ENCODE measurements around the genes SRC and CTNNBL1.

GRCh38 chr20:36607712-36608380 lies 2.3 kb downstream of the RAB5IF start:
- PRO-cap, 3 experiments, result no peak in any of the 3 experiments
- RAMPAGE, long total RNA, result no peak

- PRO-cap, 3 experiments, result no peak in any of the 3 experiments
- RAMPAGE, long total RNA, result no peak
Measured at GRCh38 chr20:36703563-36704042, 42.3 kb downstream of the NDRG3 start.

- PRO-cap, 3 experiments, result no peak in any of the 3 experiments
- RAMPAGE, long total RNA, result no peak
Measured at GRCh38 chr20:36784757-36785516, 11.4 kb upstream of the DSN1 start.

DNA sequence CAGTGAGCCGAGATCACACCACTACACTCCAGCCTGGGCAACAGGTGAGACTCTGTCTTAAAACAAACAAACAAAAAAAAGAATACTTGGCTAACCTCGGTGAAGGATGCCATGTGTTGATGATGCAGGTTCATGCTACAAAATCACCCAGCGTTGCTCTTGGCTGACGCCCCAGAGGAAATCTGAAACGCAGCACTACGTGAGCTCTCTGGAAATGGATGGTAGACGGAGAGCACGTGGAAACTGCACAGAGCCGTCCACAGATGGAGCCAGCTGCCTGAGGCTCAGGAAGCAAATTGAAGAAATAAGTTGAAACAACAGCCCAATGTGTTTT lies 12.9 kb upstream of the MANBAL start:
- PRO-cap, 3 experiments, result no peak in any of the 3 experiments
- RAMPAGE, long total RNA, result no peak

GRCh38 chr20:37296888-37297864 lies 7.7 kb downstream of the MANBAL start:
- PRO-cap, 3 experiments, result no peak in any of the 3 experiments
- RAMPAGE, long total RNA, result no peak

DNA sequence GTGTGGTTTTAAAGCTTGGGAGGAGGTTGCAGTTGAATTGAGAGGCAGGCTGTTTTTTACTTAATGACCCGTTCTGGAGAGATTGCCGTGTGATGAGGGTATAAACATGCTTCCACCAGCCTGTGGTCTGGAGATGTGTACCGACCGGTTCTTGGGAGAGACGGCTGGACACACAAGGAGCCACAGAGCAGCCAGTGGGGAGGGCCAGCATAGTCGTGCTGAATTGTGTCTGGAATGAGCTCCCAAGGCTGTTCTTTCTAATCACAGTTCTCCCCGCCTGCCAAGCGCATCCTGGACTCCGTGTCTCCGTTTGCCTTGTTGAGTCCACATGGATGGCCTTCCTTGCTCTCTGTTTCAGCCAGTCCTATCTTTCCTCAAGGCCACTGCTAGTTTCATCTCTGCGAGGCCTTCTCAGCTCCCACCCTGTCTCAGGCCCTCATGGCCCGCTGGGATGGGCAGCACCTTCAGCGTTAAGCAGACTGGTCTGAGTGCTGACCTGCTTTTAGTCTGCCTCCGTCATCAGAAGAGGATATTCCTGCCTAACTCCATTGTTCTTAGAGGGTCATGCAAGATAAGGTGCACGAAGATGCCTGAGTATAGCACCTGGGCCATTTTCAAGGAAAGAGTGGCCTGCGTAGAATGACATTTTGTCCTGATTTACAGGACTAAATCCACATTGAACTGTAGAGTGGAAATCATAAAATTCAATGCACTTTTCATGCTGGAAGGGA lies 20.6 kb downstream of the MANBAL start:
- PRO-cap, 3 experiments, result no peak in any of the 3 experiments
- RAMPAGE, long total RNA, result no peak

DNA sequence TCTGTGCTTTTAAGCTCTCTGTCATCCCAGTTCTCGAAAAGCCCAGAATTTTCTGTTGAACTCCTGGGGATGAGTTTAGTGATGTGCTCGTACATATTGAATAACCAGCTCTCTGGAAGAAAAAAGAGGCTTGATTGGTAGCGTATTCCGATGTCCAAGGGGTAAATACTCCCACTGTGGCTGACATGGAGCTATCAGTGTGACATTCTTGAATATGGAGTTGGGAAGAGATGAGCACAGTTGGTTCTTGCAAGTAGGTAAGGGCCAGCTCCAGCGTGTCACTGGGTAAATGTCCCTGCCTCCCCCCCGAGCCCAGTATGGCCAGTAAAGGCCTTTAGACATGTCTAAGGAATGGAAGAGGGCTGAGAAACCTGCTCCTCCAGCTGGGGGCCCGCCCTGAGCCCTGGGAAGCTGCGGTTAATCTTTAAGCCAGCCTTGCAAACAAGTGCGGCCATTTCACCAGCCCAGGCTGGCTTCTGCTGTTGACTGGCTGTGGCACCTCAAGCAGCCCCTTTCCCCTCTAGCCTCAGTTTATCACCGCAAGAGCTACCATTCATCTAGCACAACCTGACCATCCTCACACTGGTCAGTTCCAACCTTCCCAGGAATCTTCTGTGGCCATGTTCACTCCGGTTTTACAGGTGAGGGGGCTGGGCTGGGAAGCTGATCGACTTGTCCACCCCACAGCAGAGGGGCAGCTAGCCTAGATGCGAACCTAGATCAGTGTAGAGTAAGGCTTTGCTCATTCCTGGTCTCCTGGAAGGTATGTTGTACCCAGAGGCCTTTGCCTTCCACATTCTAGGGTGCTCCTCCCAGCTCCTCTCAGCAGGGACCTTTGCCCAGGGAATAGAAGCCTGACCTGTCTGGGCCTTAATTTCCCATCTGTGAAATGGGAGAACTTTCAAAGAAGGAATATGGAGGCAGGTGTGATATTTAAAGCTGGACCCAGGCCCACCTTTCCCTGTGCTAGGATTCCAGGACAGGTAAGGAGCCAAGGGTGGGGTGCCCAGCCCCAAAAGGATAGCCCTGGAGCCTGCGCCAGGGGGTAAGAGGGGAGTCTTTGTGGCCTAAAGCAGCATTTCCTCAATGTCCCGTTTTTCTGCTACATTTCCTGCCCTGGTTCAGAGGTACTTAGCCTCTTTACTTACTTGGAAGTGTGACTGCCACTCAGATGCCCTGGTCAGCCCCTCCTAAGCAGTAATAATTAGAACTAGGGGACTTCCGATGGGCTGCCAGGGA lies 1.3 kb upstream of the SRC start:
- PRO-cap, 3 experiments, result no peak in any of the 3 experiments
- RAMPAGE, long total RNA, result no peak

DNA sequence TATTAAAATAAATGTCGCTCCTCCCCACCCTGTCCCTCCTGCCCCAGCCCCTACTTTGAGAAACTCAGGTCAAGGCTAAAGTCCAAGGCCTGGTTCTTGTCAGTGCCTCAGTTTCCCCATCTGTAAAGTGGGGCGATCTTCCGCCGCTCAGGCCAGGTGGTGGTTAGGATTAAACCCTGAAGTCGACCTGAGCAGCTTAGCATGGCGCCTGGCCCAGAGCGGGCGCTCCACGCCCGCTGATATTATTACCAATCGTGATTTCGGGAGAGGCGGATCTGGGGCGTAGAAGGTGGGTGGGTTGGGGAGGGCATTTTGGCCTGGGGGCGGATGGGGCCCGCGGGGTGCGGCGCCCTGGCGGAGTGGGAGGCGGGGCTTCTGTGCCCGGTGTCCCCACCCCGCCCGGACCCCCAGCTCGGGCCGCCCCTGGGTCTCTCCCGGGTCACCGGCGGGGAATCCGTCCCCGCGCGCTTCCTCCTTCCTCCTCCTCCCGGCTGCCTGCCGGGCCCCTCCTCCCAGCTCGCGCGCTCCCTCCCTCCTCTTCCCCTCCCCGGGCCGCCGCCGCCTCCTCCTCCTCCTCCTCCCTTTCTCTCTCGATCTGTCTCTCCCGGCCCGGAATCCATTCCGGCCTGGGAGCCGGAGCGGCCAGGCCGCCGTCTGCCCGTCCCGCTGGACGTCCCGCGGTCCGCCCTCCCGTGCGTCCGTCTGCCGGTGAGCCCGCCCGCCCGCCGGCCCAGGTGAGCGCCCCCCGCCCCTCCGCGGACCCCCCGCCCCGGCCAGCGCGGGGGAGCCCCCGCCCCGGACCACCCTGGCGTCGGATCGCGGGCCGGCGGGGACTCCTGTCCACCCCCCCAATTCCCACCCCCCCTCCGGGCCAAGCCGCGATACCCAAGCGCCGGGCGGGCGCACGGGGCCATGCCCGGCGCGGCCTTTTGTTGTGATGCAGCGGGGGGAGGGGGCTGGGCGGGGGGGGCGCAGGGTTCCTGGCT lies at the start of gene SRC:
TSS of gene SRC (plus strand) at position 619 of the 986 bp plus-strand sequence.
- PRO-cap, 3 experiments, result peak in 3 of 3 experiments; most common plus-strand start position 619 of the sequence (in 2); most common minus-strand start position 497 of the sequence (in 3)
- RAMPAGE, long total RNA, result no peak

- PRO-cap, 3 experiments, result no peak in any of the 3 experiments
- RAMPAGE, long total RNA, result no peak
Measured at GRCh38 chr20:37379987-37381295, 34.5 kb downstream of the SRC start.

DNA sequence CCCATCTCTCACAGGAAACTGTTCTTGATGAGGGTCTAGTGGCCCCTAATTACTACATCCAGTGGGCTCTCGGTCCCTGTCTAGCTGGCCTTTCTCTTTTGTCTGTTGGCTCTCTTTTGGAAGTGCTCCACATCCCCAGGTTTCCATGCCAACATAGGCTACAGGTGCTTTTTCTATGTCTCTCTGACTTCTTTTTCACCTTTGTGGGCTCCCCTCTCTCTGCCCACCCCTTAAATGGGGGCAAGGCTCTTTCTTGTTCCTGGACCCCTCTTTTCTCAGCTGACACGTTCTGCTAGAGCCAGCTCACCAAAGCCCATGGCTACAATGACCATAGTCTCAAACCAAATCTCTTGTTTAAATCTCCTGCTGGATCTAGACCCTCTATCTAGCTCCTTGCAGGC lies 14.4 kb upstream of the NNAT start:
- PRO-cap, 3 experiments, result no peak in any of the 3 experiments
- RAMPAGE, long total RNA, result no peak

GRCh38 chr20:37693709-37694297 lies at the start of gene CTNNBL1:
CTNNBL1 (plus strand) TSS chr20:37694030.
- PRO-cap, 3 experiments, result peak in 3 of 3 experiments; most common plus-strand start chr20:37694063 (in 3); most common minus-strand start chr20:37693824 (in 2)
- RAMPAGE, long total RNA, result start-site peak on the plus strand at chr20:37694026-37694099, 1,394 and 2,817 reads in 2 replicates

- PRO-cap, 3 experiments, result no peak in any of the 3 experiments
- RAMPAGE, long total RNA, result no peak
Measured at GRCh38 chr20:37823340-37824128, 79.4 kb upstream of the VSTM2L start.

- PRO-cap, 3 experiments, result no peak in any of the 3 experiments
- RAMPAGE, long total RNA, result no peak
Measured at GRCh38 chr20:38067416-38067928, 33.9 kb downstream of the RPRD1B start.

- PRO-cap, 3 experiments, result no peak in any of the 3 experiments
- RAMPAGE, long total RNA, result no peak
Measured at GRCh38 chr20:38069249-38069847, 35.8 kb downstream of the RPRD1B start.

GRCh38 chr20:38074904-38075646 lies 41.5 kb downstream of the RPRD1B start:
- PRO-cap, 3 experiments, result no peak in any of the 3 experiments
- RAMPAGE, long total RNA, result no peak

- PRO-cap, 3 experiments, result no peak in any of the 3 experiments
- RAMPAGE, long total RNA, result no peak
Measured at GRCh38 chr20:38083254-38083742, 49.8 kb downstream of the RPRD1B start.

GRCh38 chr20:38146671-38146999 lies 18.4 kb downstream of the TGM2 start:
- PRO-cap, 3 experiments, result no peak in any of the 3 experiments
- RAMPAGE, long total RNA, result no peak

DNA sequence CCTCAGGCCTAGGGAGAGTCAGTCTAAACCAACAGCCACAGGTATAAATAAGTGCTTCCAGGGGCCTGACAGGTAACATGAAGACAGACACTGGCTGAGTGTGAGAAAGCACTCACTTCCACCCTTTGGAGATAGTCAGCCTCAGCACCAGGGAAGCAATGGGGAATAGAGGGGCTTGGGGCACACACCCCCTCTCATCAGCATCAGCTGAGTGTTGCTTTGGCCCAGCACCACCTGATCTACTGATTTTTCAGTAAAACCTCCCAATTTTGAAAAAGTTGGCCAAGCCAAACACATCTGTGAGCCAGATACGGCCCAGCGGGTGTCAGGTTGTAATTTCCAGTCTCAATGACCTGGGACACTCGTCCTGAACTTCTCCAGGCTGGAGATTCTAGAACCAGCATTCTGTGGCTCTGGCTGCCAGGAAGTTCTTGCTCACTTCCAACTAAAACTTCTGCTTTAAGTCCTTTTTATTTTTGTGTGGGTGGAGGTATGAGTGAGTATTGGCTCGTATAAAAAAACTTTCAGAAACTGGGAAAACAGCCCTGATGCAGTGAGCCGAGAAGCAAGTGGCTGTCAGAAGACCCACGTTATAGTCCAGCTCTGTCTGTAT lies 5.2 kb downstream of the KIAA1755 start:
- PRO-cap, 3 experiments, result no peak in any of the 3 experiments
- RAMPAGE, long total RNA, result no peak

DNA sequence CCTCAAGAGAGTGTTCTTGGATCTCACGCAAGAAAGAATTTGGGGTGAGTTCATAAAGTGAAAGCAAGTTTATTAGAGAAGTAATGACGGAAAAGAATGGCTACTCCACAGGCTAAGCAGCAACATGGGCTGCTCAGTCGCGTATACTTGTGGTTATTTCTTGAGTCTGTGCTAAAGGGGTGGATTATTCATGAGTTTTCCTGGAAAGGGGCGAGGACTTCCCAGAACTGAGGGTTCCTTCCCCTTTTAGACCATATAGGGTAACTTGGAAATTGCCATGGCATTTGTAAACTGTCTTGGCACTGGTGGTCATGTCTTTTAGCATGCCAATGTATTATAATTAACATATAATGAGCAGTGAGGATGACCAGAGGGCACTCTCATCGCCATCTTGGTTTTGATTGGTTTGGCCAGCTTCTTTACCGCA lies 11.3 kb downstream of the LBP start:
- PRO-cap, 3 experiments, result no peak in any of the 3 experiments
- RAMPAGE, long total RNA, result no peak

DNA sequence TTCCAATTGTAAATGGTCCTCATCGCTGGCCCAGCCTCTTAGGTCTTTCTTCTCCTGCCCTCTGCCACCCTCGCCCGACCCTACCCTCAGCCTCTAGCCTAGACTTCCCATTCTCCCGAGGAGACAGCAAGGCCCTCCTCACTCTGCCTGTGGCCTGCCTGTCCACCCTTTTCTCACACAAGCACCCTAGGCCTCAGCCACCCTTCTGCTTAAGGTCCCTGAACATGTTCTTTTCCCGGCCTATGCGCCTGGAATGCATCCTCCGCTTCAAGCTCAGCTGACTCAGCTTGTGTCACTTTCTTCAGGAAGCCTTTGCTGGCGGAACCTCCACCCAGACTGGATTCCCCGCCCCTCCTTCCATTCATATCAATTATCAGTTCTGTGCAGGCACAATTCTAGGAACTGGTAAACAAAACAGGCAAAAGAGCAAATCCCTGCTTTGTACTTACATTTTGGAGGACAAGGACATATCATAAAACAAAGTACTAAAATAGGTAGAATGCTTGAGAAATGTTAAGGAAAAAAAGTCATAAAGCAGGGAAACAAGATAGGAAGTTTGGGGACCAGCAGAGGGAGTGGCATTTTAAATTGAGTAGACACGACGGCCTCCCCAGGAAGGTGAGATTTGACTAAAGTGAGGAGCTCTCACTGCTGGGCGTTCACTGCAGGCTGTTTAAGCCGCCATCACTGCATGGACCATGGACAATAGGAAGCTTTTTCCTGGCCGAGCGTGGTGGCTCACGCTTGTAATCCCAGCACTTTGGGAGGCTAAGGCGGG lies 19.6 kb upstream of the RALGAPB start:
- PRO-cap, 3 experiments, result no peak in any of the 3 experiments
- RAMPAGE, long total RNA, result no peak

All from cerebellum (tissue), 5 donors.